ENCODE measurements around a stretch of chr11.

DNA sequence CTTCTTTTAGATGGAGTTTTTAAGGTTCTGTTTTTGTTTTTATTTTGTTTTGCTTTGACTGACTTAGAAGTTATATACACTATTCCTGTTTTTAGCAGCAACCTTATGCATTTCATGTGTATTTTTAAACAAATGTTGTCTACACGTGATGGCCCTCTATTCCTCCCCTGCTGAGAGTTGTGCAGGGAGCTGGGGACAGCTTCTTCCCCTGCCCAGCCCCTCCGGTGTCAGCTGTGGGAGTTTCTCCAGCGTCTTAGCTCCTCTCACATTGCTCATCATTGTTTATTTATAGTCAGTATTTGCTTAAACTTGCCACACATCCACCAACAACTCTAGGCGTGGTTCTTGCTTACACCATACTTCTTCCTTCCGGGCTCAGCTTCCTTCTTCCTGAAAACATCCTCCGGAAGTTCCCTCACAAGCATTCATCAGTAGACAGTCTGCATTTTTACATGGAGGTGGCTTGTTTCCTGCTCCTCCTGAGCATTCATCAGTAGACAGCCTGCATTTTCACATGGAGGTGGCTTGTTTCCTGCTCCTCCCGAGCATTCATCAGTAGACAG, 4.1 kb upstream of the KRTAP5-1 start:
- RRBS, 2 experiments = no CpG with 5 or more reads among the region's 7 CpGs

- RRBS, 2 experiments = no CpG with 5 or more reads among the region's 22 CpGs
These were observed 27.3 kb upstream of the KRTAP5-6 start for GRCh38 chr11:1669511-1670288.

DNA sequence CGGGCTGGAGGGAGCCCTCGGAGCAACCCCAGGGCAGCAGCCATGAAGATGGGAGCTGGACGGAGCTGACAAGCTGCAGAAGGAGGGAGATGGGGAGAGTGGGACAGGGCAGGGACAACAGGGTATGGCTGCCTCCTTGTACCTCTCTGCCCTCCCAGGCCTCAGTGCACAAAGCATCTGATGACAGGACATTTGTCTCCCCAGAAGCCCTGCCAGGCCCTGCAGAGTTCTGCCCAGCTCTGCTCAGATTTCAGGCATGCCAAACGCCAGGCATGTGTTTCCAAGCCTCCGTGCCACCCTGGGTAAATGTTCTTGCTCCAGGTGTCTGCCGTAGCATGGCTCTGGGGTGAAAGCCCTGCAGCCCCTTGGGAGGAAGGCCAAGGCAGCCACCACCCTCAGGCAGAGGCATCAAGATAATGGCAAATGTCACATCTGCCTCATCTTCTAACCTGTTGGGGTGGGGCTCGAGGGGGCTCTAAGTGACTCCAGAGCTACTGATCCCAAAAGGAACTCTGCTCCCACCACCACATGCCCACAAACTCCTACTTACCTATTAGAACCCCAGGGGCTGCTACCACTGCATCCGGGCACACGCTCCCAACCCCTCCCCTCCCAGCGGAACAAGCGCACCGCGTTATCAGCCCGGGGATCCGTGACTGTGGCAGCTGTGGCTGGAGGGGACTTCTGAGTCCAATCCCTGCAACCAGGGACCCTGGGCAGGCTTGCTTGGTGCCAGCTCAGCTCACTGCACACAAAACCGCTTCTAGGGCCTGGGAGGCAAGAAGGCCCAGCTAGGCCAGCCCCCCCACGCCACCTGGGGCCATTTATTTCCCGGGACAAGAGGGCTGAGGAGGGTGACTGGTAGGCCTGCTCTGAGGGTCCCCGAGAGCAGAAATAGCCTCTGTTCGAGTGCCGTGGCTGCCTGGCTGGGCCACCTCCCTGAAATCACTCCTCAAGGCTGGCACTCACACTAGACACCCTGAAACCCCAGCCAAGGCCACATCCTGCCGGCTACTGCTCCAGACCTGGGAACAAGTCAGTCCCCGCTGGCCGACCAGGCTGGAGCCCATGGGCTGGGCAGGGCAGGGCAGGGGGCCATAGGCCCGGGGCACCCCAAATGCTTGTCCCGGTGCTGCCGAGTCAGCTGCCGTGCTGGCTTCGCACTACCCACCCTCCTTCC, 1.5 kb upstream of the IFITM10 start:
- RRBS, 2 experiments = 53 to 63% methylated on average over 8 of the region's 29 CpGs

- RRBS, 2 experiments = no CpG with 5 or more reads among the region's 18 CpGs
These were observed 18.3 kb upstream of the CTSD start for GRCh38 chr11:1781822-1782538.

- RRBS, 2 experiments = 3 to 11% methylated on average over 4 of the region's 13 CpGs
These were observed 971 bp upstream of the TNNI2 start for GRCh38 chr11:1837851-1838169.

DNA sequence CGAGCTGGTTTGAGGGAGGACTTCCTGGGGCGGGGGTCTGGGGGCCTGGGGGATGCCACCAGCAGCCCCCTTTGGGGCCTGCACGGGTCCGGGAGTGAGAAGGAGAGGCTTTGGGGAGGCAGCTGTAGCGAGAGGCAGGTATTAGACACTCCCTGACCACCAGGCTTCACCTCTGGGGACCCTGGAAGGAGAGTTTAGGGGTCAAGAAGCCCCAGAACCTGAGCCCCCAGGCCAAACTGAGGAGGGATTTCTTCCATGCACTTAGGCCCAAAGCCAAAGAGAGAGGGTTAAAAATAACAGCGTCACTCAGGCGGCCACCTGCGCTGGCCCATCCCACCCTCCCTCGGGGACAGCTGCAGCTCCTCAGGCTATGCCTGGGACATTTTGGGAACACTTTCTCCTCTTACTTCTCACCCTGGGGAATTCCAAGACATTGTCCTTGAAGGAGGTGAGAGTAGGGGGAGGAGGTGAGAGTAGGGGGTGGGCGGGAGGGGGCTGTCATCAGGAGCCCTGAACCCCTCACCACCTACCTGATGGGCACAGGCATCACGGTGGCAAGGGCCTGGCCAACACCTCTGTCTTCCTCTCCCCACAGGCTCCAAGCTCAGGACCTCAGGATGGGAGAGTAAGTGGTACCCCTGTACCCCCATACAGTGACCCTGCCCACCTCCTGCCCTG, 438 bp downstream of the TNNI2 start:
- RRBS, 2 experiments = 10% methylated on average over 2 of the region's 11 CpGs; no CpG with 5 or more reads in 1 of the 2 experiments

DNA sequence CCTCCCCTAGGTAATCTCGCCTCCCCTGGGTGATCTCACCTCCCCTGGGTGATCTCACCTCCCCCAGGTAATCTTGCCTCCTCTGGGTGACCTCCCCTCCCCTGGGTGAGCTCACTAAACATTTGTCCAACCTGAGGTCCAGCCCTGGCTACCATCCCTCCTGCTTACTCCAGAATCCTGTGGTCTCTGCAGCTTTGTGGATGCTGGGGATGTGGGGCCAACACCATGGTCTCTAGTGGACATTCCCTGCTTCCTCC, 9.8 kb downstream of the LSP1 start:
- RRBS, 2 experiments = no CpG with 5 or more reads among the region's 1 CpG

- RRBS, 2 experiments = no CpG with 5 or more reads among the region's 11 CpGs
These were observed 11.5 kb upstream of the TNNT3 start for GRCh38 chr11:1907932-1908435.

- RRBS, 2 experiments = no CpG with 5 or more reads among the region's 11 CpGs
These were observed 1.5 kb upstream of the TNNT3 start for GRCh38 chr11:1918103-1918382.

GRCh38 chr11:1919809-1920322, 363 bp downstream of the TNNT3 start:
- RRBS, 2 experiments = 96 to 97% methylated on average over 2 of the region's 22 CpGs

DNA sequence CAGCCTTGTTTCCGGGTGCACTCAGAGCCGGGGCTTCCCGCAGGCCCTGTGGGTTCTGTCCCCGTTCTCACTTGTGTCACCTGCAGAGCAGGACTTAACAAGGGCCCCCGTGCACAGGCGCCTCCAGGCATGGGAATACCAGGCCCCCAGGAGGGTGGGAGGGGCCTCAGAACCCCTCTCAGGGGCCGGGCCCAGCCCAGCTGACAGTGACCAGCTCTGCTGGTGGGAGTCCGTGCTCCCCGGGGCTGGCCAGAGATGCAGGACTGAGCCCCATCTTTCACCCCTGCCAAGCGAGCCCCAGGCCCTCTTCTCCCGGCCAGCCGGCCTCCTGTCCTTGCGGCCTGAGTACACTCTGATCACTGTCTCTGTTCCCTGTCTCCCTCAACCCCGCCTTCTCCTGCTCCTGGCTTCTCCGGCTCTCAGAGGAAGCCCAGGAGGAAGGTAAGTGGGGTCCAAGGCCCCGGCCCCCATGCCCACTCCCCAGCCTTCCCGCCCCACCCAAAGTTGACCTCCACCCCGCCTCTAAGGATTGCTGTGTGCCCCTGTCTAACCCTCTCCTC, 5.3 kb downstream of the TNNT3 start:
- RRBS, 2 experiments = 30 to 43% methylated on average over 8 to 10 of the region's 18 CpGs

DNA sequence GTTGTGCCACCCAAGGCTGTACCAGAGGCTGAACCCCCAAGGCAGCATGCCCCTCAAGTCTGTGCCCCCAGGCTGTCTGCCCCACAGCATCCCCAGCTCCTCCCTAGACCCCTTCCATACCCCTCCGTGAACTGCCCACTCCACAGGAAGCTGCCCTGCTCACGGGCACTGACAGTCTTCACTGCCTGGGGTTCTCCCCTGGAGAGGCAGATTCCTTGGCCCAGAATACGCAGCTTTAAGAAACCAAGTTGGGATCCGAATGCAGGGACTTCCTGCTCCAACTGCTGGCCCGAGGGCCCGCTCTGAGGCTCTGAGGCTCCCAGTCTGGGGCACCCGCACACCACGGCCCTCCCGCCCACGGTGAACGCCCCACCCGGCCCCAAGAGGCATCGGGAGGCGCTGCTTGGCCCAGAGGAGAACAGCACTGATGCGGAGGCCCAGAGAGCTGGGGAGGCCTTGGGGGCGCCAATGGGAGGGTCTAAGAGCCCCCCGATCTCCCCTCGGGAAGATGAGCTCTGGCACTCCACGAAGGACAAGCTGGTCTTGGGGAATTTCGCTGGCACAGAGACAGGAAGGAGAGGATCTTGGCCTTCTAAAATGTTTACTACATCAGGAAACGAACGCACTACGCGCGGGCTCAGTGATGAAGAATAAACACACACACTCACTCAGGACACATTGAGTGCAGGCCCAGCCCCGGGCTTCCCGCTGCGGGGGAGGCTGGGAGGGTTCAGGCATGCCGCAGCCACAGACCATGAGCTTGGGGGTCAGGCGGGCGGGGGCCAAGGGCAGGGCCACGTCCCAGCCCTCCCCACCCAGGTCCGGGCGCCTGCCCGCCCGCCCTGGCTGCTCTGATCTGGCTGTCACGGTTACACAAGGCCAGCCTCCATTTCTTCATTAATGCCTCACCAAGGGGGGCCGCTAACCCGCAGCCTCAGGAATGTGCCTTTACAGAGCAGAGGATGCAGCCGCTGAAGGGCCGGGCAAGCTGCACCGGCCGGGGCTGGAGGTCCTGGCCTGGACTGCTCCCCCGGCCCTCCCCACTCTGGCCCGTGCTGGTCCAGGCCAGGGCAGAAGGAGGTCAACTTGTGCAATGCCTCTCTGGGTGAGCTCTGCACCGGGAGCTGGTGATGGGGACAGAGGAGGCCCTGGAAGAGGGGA, 42.0 kb downstream of the IGF2 start:
- RRBS, 2 experiments = 36 to 40% methylated on average over 3 of the region's 46 CpGs

- RRBS, 2 experiments = no CpG with 5 or more reads among the region's 5 CpGs
These were observed 36.6 kb downstream of the IGF2 start for GRCh38 chr11:2102578-2103011.

GRCh38 chr11:2267644-2268414, 2.6 kb downstream of the ASCL2 start:
- RRBS, 2 experiments = no CpG with 5 or more reads among the region's 22 CpGs

GRCh38 chr11:2379392-2380011, 2.4 kb downstream of the CD81 start:
- RRBS, 2 experiments = no CpG with 5 or more reads among the region's 9 CpGs

GRCh38 chr11:2385648-2386232, 8.6 kb downstream of the CD81 start:
- RRBS, 2 experiments = 44 to 91% methylated on average over 5 of the region's 23 CpGs

DNA sequence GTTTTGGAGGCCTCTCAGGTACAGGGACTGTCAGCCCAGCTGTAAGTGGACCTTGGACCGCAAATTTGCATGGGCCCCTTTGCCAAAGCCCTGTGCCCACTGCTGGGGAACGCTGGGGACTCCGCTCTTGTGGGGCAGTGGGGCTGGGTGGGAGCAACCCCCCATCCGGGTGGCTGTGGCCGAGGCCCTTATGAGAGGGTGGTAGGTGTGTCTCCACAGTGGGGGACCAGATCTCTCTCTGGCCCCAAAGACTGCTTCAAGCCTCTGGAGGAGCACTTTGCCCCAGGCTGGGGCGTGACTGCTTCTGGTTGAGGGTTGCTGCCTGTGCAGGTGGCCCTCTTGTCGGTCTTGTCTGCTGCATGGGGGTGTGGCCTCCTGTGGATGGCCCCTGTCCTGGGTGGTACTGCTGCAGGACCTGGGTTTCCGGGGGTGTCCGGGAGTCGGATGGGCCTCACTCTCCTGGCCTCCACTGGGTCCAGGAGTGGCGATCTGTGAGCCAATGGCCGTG, 15.8 kb downstream of the KCNQ1 start:
- RRBS, 2 experiments = no CpG with 5 or more reads among the region's 12 CpGs

DNA sequence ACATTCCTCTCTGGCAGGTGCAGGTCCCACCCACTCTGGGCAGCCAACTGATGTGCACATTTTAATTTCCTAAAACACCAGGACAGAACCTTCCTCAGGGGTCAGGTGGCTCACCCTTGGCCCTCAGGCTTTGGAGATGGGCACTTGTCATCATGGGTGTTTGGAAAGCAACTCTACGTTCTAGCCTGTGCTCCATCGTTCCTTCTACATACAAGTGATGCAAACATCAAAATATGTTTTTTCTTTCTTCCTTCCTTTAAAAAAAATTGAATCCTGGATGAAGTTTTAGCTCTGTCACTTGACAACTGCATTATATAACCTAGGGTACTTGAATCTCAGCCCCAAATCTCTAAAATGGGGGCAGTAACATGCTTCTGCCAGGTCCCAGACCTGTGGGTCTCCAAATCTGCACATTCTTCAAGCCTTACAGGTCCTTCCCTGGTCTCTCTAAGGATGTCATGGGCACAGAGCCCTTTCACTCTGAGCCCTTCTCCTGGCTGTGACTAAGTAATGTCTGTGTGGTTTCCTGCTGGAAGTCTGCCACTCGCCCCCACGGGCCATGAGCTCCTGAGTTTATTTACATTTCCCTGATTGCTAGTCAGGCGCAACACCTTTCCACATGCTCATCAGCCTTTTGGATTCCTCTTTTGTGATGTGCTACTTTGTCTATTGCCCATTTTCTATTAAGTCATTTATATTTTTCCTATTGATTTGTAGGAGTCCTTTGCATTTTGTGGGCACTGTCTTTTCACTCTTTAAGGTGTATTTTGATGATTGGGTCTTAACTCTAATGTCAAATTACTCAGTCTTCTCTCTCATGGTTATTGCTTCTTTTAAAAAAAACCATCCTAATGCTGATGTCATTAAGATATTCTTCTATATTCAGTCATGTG, 211.4 kb downstream of the KCNQ1 start:
- RRBS, 2 experiments = no CpG with 5 or more reads among the region's 5 CpGs

- RRBS, 2 experiments = no CpG with 5 or more reads among the region's 3 CpGs
These were observed 207.2 kb downstream of the CDKN1C start for GRCh38 chr11:2678209-2678851.

GRCh38 chr11:2681128-2681853, 204.3 kb downstream of the CDKN1C start:
- RRBS, 2 experiments = no CpG with 5 or more reads among the region's 3 CpGs